ENCODE measurements around a stretch of chr2.

DNA sequence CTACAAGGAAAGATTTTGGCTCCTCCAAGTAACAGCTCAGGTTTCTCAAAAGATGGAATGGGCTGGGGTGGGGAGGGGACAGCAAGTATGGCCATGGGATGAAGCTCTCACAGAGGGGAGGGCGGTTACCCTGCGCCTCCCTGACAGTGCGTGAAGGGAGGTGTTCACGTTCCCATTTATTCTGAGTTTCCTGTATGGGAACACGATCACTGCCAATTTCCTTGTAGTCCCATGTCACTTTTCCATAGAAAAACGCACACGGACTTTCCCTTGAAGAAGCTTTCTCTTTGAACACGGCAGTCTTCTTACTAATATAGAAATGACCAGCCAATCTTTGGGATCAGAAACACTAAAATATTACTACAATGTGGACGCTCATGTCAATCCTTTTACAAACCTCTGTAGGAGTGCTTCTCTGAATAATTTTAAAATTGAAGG lies 16.9 kb downstream of the CDC42EP3 start:
- RRBS: no CpG with 5 or more reads among the region's 9 CpGs

- RRBS: 2% methylated on average over 5 of the region's 25 CpGs
Observed at GRCh38 chr2:37671880-37672123, 360 bp upstream of the CDC42EP3 start.

DNA sequence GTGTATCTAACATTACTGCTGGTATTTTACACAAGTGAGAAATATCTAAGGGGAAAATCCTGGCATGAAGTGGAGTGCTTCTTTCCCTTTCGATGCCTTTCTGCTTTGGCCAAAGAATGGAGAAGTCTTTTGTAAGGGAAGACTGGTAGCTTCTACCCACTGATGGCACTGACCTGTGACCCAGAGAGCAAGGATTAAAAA lies 86.5 kb upstream of the CDC42EP3 start:
- RRBS: no CpG with 5 or more reads among the region's 1 CpG

DNA sequence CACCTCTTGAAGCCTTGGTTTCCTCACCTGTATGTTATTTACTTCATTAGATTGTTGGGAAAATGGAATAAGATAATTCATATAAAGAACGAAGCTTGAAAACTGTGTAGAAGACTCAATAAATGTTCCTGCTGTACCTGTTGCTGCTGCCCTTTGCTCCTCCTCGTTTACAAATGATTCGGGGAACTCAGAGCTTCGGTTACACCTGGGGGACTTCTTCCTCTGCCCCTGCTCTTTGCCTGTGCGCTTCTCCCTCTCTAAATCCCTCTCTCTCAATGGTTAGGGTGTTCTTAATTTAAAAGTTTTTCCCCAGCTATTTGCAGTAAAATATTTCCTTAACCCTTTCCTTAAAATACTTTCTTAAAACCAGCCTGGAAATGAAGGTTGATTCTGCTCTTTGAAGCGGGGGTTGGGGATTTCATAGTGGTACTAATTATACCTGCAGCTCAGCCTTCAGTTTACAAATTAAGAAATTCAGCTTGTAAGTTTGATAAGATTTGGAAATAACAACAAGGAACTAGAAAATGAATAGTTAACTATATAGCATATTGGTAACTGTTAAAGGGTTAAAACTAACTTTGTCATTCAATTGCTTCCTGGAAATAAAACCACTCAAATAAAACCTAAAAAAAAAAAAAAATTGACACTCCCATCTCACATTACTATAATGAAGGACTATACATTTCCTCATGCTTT lies 3.1 kb upstream of the RMDN2 start:
- RRBS: no CpG with 5 or more reads among the region's 6 CpGs

GRCh38 chr2:38037671-38038753 lies 37.9 kb downstream of the CYP1B1 start:
- RRBS: 73% methylated on average over 11 of the region's 41 CpGs

DNA sequence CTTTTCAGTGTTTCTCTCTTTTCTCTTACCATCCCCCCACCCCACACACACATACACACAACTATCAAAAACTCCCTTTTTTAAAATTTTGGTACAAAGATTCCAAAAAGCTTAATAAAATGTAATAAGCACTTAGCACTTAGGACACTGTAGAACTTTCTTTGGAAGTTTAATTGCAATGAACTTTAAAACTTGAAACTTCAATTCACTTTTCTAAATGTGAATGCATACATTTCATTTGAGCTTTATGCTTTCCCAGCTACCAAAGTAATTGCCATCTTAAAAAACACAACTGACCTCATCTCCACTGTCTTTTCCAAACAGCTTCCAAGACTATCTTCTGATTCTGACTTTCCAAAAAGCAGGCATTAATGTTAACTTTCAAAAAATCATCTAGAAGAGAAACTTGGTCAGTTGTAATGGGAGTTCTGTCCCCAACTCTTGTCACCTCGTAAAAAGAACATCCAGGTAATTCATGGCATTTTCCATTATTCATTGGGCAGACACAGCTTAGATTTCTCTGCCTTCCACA lies 7.0 kb downstream of the CYP1B1 start:
- RRBS: no CpG with 5 or more reads among the region's 1 CpG

DNA sequence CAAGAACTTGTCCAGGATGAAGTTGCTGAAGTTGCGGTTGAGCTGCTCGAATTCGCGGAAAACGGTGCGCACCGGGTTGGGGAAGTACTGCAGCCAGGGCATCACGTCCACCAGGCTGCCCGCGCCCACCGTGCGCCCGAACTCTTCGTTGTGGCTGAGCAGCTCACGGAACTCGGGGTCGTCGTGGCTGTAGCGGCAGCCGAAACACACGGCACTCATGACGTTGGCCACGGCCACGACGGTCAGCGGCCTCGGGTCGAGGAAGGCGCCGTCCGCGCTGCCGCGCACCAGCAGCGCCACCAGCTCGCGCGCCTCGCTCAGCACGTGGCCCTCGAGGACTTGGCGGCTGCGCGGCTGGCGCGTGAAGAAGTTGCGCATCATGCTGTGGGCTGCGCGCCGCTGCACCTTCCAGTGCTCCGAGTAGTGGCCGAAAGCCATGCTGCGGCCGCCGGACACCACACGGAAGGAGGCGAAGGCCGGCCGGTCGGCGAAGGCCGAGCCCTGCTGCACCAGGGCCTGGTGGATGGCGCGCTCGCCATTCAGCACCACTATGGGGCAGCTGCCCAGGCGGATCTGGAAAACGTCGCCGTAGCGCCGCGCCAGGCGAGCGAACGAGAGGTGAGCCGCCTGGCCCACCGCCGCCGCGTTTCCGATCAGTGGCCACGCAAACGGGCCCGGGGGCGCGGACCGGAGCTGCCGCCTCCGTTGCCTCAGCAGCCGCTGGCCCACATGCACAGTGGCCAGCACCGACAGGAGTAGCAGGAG lies 1.2 kb downstream of the CYP1B1 start:
- RRBS: 6% methylated on average over 6 of the region's 91 CpGs

DNA sequence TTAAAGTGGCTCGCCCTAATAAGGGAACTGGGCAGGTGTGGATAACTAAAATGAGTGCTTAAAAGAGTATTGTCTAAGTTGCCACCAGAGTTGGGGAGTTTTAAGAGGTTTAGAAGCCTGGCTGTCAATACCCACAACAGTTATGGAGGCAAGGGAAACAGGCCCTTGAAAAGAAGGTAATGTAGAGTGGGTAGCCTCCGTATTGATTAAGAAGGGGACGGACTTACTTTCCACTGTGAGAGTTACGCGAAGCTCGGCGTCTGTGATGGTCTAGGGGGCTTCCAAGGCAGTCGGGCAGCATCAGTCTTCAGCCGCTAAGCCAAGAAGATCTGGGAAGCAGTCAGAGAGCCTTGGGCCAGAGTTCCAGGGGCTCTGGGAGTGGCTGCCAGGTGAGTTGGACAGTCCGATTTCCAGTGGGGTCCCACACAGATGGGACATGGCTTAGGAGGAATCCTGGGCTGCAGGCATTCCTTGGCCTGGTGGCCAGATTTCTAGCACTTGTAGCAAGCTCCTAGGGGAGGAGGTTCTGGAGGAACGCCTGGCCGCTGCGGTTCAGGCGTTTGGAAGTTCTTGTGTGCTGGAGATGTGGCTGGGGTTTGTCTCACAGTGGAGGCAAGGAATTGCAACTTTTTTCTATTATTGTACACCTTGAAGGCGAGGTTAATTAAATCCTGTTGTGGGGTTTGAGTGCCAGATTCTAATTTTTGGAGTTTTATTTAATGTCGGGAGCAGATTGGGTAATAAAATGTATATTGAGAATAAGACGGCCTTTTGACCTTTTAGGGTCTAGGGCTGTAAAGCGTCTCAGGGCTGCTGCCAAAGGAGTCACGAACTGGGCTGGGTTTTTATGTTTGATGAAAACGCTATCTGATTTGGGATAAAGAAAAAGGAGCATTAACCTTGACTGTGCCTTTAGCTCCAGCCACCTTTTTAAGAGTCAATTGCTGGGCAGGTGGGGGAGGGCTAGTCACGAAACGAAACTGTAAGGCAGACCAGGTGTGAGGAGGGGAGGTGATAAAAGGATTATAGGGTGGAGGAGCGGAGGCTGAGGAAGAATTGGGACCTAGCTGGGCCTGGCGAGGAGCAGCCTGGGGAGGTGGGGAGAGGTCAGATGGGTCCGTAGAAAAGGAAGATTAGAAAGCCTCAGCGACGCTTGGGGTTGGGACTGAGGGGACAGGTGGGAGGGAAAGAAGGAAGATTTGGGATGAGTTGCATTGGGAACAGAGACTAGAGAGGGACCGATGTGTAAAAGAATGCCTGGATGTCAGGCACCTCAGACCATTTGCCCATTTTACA lies 8.2 kb upstream of the CYP1B1 start:
- RRBS: no CpG with 5 or more reads among the region's 28 CpGs

DNA sequence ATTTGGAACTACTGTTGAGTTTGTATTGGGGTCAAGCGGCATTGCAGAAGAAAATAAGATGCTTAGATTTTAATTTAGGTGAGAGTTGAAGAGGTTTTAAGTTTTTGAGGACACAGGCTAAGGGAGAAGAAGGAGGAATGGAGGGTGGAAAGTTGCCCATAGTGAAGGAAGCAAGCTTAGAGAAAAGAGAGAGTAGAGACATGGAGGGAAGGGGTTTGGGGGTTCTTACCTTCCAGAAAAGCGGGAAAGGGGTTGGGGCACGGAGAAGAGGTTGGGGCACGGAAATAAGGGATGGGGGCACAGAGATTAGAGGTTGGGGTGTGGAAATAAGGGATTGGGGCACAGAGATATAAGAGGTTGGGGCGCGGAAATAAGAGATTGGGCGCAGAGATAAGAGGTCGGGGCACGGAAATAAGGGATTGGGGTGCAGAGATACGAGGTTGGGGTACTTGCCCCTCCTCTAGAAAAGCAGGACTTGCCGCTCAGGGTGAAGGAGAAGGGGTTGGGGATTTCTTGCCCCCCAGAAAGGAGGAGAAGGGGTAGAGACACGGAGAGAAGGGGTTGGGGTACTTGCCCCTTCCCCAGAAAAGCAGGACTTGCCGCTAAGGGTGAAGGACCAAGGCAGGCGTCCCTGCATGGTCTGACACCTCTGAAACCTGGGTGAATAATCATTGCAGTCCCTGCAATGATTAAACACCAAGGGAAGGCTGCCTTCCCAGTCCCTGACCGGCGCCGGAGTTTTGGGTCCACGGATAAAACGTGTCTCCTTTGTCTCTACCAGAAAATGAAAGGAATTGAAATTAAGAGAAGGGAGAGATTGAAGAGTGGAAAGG lies 9.3 kb upstream of the CYP1B1 start:
- RRBS: no CpG with 5 or more reads among the region's 19 CpGs

DNA sequence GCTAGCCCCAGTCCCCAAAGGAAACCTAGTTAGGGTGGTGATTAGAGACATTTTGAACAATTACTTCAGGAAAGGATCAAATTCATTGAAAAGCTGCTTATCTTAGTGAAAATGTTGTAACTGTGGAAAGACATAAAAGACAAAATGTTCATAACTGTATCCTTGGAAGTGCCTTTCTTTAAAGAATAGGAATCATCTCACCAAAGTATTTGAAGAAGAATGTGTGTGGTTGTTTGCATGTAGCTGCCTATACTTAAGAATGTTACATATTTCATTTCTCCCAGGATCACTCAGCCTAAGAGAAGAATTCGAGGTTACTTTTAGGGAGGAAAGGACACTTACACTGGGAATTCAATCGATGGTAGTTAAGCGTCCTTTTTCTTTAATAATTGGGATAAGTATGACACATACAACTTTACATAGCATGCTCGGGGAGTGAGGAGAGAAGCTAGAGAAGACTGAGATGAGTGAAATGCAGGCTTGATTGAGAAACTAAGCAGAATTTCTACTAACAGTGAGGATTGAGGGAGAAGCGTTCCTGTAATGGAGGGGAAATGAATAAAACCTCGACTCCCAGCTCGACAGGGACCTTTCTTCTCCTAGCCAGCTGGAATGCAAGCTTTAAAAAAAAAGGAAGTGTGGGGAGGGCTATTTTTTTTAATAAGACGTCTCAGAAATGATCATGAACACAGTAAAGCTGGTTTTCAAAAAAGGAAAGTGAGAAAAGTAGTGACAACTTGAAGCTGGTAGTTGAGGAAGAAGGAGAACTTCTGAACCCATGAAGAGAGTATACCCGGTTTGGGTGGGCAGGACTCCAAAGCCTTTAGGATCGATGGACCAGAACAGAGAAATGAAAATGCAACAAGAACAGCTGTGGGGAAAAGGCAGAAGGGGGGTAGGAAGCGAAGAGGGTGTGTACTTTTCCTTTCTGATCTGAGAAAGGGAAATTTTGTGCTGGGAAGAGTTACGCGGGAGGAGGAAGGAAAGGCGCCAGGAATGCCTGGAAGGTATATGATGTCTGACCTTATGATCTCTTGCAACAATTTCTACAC lies 22.2 kb upstream of the CYP1B1 start:
- RRBS: no CpG with 5 or more reads among the region's 14 CpGs

GRCh38 chr2:38106393-38107331 lies 30.7 kb upstream of the CYP1B1 start:
- RRBS: no CpG with 5 or more reads among the region's 10 CpGs

DNA sequence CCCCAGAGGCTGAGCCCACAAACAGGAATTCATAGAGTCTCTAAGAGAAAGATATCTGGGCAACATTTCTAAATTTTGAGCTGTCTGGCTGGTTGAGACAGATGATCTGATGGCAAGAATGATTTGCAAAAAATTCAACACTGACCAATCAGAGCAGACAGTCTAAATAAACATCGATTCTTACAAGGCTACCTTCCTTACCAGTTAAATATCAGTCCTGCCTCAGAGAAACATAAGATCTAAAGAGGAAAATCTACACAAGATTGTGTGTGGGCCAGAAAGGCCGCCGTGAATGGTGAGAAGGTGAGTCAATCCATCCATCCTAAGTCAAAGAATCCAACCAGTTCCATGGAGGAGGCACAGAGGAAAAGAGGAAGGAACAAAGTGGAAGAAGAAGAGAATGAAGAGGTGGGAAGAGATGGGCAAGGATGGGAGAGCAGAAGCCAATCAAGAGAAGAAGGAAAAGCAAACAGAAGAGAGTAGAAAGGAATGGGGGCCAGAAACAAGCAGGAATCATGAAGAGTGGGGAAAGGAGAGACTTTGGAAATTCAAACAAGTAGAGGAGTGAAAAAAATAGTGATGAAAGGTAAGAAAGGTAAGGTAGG lies 115.1 kb upstream of the CYP1B1 start:
- RRBS: no CpG with 5 or more reads among the region's 3 CpGs

DNA sequence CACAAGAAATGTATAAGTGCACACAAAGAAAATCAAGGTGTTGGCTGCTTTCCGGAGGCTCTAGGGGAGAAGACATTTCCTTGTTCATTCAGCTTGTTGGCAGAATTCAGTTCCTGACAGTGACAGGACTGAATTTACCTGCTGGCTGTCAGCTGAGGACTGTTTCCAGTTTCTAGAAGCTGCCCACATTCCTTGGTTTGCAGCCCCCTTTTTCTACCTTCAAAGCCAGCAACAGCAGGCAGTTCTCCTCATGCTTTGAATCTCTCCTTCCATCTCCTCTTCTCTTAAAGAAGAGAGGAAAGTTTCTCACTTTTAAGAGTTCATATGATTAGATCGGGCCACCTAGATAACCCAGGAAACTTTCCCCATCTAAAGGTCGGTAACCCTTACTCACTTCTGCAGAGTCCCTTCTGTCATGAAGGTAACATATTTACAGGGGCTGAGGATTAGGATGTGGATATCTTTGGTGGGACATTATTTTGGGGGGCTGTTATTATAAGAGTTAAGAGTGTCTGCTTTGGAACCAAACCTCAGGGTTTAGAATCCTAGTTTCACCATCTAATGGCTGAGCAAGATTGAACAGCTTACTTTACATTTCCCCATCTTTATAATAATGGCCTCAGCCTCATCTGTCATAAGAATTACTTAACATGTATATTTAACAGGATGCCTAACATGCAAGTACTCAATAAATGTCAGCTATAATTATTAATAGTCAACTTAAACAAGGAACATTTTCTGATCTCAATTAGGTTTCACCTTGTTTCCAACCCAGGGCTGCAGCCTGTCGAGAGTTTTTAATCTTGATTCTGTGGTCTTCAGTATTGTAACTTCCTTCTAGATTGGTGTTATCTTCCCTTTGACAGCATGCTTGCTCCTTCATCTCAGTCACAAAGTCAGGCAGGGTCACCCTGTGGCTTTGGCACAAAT lies 50.9 kb downstream of the HNRNPLL start:
- RRBS: no CpG with 5 or more reads among the region's 4 CpGs

DNA sequence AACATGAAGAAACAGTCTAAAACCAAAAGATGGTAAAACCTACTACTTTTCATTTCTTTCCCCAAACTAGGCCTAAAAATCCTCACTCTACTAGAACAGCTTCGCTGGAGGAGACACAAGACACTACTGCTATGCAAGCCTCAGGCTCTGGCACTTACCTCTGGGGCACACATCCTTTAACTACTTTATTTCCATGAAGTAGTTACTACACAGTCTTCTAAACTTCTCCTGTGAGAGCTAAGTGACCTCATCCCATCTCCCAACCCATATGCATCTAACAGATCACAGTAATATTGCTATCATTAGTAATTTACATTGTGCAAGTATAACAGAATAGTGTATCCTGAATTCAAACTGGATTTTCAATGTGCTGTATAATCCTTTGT lies 4.0 kb downstream of the HNRNPLL start:
- RRBS: no CpG with 5 or more reads among the region's 1 CpG

DNA sequence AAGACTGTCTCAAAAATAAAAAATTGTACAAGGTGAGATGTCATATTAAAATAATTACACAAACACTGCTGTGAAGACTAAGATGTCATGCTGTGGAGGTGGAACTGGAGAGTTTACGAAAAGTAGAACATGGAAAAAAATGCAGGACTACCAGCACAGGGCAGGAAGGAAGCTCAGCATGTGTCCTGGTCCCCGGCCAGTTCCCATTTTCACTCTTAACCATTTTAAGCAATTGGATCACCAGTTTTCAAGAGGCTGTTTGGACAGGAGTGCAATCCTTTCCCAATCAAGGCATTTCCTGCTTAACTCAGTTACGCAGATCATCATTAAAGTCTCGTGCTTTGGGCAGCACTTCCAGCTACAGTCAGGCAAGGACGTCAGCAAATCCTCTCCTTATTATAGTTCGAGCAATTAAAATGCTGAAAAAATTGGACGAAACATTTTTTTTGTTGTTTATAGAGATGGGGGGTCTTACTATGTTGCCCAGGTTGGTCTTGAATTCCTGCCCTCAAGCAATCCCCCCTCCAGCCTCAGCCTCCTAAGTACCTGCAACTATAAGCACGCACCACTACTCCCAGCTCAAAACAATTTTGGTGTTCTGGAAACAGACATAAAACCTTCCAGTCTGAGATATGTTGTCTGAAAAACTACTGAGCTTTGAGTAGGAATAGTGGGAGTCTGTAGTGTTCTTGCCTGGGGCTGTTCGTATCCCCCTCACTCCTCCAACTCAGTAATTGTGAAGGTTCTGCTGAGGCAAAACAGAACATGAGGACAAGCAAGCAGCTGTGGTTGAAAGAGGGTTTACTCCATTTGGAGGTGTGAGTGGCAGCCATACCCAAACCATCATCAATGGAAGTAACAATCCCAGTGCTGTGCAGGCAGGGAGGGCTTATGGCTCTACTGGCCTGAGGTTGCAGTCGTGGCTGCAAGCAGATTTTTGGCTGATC lies 13.6 kb downstream of the SRSF7 start:
- RRBS: no CpG with 5 or more reads among the region's 10 CpGs

DNA sequence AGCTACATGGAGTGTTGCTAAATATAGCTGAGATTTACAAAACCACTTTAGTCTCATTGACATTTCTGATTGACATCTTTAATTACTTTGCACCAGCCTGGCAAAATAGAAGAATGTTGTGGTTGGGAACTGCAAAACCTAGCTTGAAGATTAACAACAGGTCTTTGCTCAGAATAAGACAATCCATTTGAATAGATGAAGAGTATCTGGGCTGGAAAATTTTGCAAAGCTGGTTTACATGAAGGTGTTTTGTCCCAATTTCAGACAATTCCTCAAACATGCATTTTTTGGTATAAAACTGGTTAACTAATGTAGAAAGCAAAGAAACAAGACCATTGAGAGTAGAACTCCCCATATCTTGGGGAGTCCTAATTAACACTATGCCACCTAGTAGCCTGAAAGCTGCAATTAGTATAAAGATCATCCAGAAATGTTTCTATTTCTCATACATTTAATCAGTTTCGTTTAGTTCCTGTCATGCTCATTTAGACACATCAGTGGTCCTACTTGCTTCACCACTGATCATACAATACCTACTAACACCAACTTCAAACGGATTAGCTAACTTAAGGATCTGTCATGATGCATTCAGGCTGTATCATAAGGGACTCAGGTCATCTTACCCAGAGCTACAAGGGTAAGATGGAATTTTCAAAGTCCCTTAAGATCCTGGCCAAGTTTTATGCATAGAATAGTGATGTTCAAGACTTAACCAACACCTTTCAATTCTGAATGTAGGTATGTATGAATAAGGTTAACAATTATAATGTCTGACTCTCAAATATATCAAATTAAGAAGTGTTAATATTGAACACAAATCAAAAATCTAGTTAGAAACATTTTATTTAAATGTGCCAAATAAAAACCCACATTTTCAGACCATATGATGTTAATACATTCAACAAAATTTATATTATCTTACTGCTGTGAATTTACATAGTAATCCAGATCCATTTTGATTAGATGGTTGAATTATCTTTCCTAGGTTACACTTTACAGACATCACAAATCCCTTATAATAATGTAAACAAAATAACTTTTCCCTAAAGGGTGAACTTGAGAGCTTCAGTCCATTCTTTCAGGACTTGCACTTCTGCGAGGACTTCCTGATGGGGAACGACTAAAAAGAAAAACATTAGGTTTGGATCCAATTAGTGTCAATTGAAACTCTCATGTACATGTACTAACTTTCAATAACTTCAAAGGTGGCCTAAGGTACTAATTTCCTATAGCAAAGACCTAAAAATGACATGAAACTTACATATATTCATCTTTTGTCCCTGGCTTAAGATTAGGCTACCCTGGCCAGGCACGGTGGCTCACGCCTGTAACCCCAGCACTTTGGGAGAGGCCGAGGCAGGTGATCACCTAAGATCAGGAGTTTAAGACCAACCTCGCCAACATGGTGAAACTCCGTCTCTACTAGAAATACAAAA lies 6.6 kb downstream of the SRSF7 start:
- RRBS: no CpG with 5 or more reads among the region's 9 CpGs

- RRBS: no CpG with 5 or more reads among the region's 4 CpGs
Observed at GRCh38 chr2:38794494-38794946, 16.5 kb downstream of the GEMIN6 start.

GRCh38 chr2:39023578-39024269 lies 97.1 kb downstream of the SOS1 start:
- RRBS: no CpG with 5 or more reads among the region's 3 CpGs

DNA sequence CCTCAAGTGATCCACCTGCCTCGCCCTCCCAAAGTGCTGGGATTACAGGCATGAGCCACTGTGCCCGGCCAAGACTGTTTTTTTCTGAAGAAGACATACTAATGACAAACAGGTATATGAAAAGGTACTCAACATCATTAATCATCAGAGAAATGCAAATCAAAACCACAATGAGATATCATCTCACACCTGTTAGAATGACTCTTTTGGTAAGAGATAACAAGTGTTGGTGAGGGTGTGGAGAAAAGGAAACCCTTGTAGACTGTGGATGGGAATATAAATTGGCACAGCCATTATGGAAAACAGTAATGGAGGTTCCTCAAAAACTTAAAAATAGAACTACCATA lies 20.9 kb downstream of the SOS1 start:
- RRBS: no CpG with 5 or more reads among the region's 2 CpGs

DNA sequence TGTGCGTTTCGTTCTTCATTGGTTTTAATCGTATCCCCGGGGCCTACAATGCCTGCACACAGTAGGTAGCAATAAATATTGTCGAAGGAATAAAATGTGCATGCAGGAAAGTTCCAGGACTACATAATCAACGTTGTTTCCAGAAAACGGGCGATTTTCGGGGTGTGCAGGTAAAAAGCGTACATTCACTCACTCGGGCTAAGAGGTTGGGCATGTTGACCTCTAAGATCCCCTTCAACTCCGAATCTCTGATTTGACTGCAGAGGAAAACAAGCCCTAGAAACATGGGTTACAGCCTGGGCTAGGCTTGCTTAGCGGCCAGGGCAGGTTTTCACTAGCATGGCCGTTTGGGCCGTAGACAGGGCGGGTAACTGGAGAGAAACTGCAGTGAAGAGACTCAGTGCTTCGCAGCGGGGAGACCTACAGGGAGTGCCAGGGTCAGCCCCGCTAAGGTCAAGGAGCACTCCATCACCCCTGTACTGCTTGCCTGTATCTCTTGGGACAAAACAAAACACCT lies 2.9 kb upstream of the SOS1 start:
- RRBS: no CpG with 5 or more reads among the region's 19 CpGs